AG04449 (cell line): ENCODE measurements around the genes ZNG1C and TMEM252.

- RRBS = no CpG with 5 or more reads among the region's 30 CpGs
Observed at GRCh38 chr9:62798686-62799680, 1609.1 kb downstream of the SPATA31A7 start.

DNA sequence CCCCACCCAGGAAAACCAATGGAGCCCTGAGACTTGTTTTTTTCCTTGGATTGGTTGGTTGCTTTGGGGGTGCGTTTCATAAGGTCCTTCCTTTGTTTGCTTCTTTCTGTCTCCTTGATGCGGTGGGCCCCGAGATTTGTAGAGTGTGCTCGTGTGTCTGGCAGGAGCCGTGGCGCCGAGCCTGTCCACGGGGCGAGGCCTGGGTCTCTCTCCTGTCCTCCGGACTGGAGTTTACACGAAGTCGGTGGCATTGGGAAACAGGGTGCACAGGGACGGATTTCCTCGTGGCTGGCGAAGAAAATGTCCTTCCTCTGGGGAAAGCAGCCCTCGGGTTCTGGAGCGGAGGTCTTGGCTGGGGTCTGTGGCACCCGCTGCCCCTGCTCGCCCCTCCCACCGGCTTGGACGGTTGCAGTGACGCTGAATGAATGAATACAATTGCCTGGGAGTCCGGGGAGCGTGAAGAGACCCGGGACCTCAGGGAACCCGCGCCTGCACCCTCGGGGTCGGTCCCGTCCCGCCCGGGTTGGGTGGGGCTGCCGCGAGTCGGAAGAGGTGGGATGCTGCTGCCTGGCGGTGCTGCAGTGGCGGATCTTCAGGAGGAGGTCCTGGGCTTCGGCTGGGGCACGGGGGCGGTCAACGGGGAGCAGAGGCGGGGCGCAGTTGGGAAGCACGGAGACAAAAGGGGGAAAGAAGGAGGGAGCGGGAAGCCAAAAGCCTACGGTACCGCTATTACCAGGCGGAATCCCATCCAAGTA is 1611.9 kb downstream of the SPATA31A7 start:
- RRBS = no CpG with 5 or more reads among the region's 48 CpGs

DNA sequence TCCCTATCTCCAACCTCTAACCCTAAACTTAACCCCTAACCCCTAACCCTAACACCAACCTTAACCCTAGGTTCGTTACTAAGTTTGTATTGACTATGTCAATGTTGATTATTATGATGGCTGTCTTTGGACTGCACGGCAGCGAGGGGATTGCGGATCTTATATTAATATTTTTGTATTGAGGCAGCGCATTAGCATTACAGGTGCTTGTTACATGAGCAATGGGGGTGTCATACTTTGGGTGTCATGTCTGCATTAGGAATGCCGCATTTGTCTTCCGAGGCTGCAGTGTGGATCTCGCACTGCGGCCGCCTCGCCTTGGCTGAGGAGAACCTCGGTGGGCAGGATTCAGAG is 1504.1 kb downstream of the FOXD4L5 start:
- RRBS = no CpG with 5 or more reads among the region's 12 CpGs

DNA sequence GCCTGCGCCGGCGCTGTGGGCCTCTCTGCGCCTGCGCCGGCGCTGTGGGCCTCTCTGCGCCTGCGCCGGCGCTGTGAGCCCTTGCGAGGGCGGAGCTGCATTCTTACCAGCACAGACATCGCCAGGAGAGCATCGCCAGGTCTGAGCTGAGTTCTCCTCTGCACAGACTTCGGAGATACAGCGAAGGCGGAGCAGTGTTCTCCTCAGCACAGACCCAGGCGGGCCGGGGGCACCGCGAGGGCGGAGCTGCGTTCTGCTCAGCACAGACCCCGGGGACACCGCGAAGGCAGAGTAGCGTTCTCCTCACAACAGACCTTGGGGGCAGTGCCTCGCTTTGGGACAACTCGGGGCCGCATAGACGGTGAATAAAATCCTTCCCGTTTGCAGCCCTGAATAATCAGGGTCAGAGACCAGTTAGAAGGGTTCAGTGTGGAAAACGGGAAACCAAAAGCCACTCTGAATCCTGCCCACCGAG is 1268.1 kb downstream of the FOXD4L5 start:
- RRBS = no CpG with 5 or more reads among the region's 35 CpGs

DNA sequence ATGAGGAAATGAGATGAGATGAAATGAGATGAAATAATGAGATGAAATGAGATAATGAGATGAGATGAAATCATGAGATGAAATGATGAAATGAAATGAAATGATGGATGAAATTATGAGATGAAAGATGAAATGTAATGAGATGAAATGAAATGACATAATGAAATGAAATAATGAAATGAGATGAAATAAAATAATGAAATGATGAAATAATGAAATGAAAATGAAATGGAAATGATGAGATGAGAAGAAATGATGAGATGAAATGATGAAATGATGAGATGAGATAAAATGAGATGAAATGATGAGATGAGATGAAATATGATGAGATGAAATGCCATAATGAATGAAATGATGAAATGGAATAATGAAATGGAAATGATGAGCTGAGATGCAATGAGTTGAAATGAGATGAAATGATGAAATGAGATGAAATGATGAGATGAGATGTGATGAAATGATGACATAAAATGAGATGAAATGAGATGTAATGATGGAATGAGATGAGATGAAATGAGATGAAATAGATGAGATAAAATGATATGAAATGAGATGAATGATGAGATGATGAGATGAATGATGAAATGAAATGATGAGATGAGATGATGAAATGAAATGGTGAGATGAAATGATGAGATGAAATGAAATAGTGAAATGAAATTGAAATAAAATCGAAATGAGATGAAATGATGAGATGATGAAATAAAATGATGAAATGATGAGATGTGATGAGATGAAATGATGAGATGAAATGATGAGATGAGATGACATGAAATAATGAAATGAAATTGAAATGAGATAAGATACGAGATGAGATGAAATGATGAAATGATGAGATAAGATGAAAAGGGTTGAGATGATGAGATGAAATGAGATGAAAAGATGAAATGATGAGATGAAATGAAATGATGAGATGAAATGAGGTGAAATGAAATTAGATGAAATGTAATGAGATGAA is 77.7 kb downstream of the FOXD4L5 start:
- RRBS = no CpG with 5 or more reads among the region's 2 CpGs

DNA sequence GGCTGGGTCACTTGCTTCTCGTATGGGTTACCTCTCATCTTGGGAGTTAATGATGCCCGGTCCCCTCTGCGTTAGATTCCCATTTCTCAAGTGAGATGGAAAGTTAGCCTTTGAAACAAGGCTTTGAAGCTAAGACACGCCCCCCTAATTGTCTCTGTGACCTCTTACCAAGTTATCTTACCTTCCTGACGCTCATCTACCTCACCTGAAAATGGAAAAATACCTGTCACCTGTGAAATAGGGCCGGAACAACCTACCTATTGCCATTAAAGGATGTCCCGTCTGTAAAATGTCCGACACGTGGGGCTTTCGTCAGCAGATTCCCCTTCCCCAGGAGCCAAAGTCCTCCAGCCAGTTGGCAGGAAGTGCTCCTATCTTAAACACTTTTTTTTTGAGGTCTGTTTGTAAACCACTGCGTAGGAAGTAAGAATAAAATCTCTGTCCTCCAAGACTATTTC is 557 bp downstream of the ZNG1E start:
- RRBS = no CpG with 5 or more reads among the region's 11 CpGs

DNA sequence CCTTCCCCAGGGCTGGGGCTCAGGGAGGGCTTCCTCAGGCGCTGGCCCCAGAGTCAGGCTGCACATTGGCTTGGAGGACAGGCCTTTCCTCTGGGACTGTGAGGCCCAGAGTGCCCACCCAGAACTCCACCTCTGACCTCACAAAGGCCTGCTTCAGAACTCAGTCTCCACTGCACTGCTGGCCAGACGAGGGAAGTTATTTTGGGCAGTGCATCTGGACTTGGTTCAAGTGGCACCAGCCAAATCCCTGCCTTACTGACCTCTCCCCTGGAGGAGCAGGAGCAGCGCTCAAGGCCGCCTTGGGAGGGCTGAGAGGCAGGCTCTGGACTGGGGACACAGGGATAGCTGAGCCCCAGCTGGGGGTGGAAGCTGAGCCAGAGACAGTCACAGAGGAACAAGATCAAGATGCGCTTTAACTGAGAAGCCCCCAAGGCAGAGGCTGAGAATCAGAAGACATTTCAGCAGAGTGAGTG is 140.3 kb downstream of the FOXD4L4 start:
- RRBS = no CpG with 5 or more reads among the region's 5 CpGs

GRCh38 chr9:67726431-67727070 is 132.2 kb upstream of the ANKRD20A1 start:
- RRBS = no CpG with 5 or more reads among the region's 50 CpGs

DNA sequence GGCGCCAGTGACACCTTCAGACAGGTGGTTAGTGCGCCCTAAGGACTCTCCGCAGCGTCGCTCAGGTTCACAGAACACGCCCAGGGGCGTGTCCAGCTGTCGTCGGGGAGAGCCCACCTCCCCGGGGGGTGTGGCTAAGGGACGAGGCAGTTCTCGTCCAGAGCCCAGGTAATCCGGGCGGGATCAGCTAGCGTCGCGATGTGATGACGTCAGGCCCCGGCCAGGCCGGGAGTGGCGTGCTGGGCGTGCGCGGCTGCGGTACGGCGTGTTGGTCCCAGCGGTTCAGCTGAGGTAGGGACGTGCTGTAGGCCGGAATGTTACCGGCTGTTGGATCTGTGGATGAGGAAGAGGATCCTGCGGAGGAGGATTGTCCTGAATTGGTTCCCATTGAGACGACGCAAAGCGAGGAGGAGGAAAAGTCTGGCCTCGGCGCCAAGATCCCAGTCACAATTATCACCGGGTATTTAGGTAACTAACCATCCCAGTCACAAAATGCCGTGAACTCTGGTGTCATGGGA is at the start of gene ZNG1C:
Gene ZNG1C, plus strand, starts transcription at position 266 of the 518 bp plus-strand sequence.
- RRBS = no CpG with 5 or more reads among the region's 39 CpGs

GRCh38 chr9:68355635-68355939 is 824 bp upstream of the PGM5 start:
- RRBS = no CpG with 5 or more reads among the region's 2 CpGs

- RRBS = no CpG with 5 or more reads among the region's 8 CpGs
Observed at GRCh38 chr9:68446639-68447330, 90.4 kb downstream of the PGM5 start.

- RRBS = no CpG with 5 or more reads among the region's 7 CpGs
Observed at GRCh38 chr9:68540622-68541266, at the start of gene TMEM252. Gene TMEM252 (minus strand): TSS chr9:68540883.

GRCh38 chr9:68706068-68707034 is 1.3 kb downstream of the PIP5K1B start:
- RRBS = 3% methylated on average over 7 of the region's 28 CpGs

GRCh38 chr9:68779374-68779846 is 455 bp upstream of the PABIR1 start:
- RRBS = no CpG with 5 or more reads among the region's 9 CpGs

GRCh38 chr9:68878213-68878732 is 98.4 kb downstream of the PABIR1 start:
- RRBS = no CpG with 5 or more reads among the region's 1 CpG

- RRBS = no CpG with 5 or more reads among the region's 4 CpGs
Observed at GRCh38 chr9:68975511-68976138, 38.3 kb downstream of the PRKACG start.

- RRBS = no CpG with 5 or more reads among the region's 4 CpGs
Observed at GRCh38 chr9:69024617-69025065, 10.7 kb upstream of the PRKACG start.

DNA sequence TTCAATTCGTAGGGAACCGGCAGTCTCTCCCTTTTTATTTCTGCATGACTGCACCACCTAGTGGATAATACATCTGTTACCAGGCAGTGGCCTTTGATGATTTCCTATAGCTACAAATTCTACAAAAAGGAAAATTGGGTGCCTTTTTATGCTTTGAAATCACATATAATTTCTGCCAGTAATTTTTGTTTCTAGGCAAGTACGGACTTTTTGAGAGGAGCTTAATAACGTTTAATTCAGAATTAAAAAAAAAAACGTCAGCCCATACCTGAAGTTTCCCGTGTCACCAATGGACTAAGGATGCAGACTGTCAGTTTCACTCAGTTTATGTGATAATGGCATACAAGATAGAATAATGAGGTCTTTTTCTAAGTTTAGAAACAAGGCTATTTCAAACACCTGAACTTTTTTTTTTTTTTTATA is 19.2 kb downstream of the TJP2 start:
- RRBS = no CpG with 5 or more reads among the region's 6 CpGs

- RRBS = no CpG with 5 or more reads among the region's 4 CpGs
Observed at GRCh38 chr9:69198484-69198832, 24.4 kb downstream of the TJP2 start.

GRCh38 chr9:69235787-69236363 is 61.8 kb downstream of the TJP2 start:
- RRBS = no CpG with 5 or more reads among the region's 9 CpGs